ENCODE measurements around the gene SPRYD7.

- PRO-cap, result no peak
These were observed 44.8 kb downstream of the PHF11 start for GRCh38 chr13:49540431-49541010.

DNA sequence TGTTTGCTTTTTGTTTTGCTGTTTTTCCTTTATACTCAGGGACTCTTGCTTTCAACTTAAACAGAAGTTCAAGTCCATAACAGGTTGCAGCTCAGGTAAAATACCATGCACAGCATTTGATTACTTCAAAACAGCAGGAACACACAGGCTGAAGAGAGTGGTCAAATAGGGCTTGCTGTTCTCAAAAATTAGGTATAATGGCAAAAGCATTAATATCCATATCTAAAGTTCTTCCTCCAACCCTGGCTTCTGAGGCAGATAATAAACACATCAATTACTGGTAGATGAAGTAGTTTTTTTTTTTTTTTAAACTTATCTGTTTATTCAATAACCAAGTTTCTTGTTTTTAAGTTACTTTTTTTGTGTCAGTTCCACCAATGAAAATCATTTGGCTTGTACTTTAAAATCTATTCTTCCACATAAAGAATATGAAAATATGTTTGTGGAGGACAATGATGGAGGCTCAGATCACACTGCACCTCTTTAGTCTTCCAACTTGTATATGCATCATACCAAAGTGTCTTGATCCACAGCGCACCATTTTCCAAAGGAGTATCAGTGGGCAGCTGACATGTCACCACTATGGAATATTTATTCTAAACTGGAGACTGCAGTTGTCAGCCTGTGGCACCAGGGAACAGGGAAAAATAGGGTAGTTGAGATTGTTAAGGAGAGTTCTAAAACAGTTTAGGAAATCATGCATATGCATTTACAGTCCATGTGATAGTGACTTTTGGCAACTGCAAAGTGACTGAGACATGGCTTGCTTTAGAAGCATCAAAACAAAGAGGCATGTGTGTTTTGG is 9.8 kb upstream of the EBPL start:
- PRO-cap, result no peak

DNA sequence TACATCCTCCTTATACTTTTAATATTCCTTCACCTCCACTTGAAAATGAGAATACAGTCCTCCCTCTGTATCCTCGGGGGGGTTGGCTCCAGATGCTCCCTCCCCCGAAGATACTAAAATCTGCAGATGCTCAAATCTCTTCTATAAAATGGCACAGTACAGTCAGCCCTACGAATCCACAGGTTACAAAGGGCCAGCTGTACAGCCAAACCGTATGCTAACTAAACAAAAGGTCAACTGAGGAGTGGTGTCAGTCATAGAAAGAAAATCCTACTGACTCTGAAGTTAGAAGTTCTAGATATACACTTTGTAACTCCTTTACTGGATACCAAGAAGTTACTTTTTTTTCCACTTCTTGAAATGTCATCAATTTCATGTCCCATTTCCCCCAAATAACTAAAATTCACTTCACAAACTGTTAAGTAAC is 9.1 kb downstream of the KPNA3 start:
- PRO-cap, result no peak

DNA sequence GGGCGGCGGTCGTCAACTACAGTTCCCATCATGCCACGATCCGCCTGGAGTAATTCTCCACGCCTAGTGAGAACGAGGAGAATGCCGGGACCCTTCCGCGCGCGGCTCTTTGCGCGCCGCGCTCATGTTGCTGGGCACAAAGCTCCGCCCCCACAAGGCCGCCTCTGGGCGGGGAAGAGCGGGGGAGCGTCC is 332 bp upstream of the KPNA3 start:
- PRO-cap, result bidirectional peak, plus-strand start outside the sequence, minus-strand start at position 111 of the sequence

DNA sequence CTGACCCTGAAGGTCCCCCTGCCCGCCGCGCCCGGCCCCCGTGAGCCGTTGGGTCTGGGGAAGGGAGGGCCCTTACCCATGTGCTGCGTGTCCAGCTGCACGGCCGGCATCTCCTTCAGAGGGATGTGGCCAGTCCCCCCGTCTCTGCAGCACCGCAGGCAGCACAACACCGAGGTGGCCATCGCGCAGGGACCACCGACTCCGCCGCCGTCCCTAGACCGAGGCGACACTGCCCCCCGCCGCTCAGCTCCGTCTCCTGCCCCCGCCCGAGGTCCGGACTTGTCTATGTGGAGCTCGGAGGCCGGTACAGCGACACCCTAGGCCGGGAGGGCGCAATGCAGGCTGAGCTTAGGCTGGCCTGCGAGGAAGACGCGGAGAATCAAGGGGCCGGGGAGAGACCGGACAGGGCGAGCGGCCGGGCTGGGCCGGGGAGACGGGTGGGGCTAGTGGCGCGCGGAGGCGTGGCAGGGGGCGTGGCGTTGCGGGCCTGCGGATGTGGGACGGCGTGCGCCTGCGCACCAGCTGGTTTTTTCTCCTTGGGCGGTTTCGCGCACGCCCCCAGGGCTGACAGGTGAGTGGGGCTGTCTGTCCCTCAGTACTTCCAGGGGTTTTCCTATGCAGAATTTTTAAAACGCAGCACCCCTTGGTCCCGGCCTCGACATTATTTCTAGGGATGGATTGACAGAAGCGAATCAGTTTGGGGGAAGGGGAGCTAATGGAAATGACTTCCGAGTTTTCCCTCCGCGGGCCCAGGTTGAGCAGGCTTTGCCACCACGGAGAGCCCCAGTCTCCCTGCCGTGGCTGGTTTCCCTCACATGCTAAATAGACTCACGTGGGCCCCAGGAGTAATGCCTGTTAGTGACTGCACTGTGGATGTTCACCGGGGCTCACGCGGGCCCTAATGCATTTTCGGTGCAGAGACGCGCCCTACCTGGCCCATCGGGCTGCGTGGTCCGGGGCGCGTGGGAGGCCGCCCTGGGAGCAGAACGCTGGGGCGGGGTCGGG is at the start of gene SPRYD7:
Gene SPRYD7, minus strand, starts transcription at position 287 of the 1,005 bp plus-strand sequence.
- PRO-cap, result bidirectional peak, plus-strand start at position 561 of the sequence, minus-strand start at position 258 of the sequence; unidirectional peak, plus-strand start at position 629 of the sequence; unidirectional peak, plus-strand start at position 695 of the sequence

- PRO-cap, result no peak
These were observed 624 bp downstream of the KCNRG start for GRCh38 chr13:50015606-50016529.

- PRO-cap, result no peak
These were observed 65.7 kb downstream of the KCNRG start for GRCh38 chr13:50080876-50081452.

DNA sequence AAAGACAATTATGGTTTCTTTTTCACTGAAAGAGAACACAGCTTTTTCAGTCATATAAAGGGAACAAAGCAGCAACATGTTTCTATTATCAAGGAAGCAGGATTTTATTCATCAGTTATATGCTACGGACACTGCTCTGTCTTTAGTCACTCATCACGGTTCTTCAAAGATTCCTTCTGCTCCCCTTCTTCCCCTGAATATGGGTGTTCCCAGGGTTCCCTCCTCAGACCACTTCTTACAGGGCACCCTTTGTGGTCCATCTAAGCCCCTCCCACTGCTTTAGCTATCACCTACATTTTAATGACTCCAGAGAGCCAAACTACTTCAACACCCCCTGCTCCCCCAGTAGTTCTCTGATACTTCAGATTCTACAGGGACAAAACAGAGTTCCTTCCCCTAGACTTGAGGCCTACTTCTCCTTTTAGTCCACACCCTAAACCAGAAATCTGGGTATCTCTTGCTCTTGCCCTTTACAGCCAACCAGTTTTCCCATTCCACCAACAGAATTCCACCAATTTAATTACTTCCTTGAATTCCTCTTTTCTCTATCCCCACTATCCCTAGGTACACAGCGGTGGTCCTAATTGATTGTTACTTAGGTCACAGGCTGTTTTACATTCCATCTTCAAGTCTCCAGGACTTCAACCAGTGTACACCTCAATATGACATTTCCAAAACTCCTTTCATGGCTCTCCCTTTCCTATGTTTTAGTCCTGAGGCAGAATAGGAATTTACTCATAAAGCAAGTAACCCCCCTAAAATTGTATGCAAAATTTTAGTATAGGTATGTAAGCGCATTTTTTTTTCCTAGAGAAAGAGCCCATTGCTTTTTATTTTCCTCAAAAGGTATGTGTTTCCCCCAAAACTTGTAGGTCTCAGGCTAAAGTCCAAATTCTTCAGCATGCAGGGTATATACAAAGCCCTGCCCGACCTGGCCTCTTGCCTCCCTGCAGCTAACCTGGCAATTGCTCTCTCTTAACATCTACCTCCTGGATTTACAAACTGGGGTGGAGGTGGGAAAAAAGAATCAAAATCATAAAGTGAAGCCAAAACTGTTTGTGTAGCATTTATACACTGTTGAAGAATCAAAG is 107.4 kb downstream of the KCNRG start:
- PRO-cap, result no peak

DNA sequence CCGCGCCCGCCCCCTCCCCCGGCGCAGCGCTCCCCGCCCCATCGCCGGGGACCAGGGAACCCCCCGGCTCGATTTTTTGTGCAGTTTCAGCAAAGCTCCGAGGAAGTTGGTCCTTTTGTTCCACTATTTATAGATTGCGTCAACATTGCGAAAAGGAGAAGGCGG is 110.1 kb downstream of the KCNRG start:
- PRO-cap, result bidirectional peak, plus-strand start outside the sequence, minus-strand start at position 99 of the sequence

- PRO-cap, result no peak
These were observed 111.9 kb downstream of the KCNRG start for GRCh38 chr13:50126869-50127867.

GRCh38 chr13:50141105-50141507 is 125.9 kb downstream of the KCNRG start:
- PRO-cap, result no peak

- PRO-cap, result no peak
These were observed 193.1 kb downstream of the KCNRG start for GRCh38 chr13:50208429-50208740.

DNA sequence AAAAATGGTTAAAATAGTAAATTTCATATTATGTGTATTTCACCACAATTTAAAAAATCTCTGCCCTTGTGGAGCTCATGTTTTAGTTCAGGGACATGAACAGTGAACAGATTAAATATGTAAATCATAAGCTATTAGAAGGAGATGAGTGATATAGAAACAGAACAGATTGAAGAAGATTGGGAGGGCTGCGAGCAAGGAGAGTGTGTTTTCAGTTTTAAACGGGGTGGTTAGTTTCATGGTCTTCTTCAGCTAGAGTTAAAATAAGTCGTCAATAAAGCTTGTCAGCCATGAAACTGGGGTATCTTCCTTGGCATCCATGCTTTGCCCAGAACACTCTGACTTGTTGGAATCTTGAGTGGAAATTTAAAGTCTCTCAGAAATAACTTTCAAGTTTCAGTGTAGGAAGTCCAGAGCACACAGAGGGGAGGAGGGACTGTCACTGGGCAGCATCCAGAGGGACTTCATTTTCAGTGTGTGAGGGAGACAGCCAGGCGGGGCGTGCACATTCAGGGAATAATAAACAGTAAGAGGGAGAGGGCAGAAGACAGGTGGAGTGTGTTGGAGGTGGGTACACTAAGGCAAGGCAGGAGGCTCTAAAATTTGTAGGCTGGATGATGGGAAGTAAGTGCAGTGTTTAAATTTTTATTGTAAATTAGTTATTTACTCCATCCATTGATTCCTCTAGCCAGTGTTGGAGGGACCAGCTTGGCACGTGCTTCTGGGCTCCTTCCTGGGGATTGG is 355.5 kb downstream of the KCNRG start:
- PRO-cap, result no peak

DNA sequence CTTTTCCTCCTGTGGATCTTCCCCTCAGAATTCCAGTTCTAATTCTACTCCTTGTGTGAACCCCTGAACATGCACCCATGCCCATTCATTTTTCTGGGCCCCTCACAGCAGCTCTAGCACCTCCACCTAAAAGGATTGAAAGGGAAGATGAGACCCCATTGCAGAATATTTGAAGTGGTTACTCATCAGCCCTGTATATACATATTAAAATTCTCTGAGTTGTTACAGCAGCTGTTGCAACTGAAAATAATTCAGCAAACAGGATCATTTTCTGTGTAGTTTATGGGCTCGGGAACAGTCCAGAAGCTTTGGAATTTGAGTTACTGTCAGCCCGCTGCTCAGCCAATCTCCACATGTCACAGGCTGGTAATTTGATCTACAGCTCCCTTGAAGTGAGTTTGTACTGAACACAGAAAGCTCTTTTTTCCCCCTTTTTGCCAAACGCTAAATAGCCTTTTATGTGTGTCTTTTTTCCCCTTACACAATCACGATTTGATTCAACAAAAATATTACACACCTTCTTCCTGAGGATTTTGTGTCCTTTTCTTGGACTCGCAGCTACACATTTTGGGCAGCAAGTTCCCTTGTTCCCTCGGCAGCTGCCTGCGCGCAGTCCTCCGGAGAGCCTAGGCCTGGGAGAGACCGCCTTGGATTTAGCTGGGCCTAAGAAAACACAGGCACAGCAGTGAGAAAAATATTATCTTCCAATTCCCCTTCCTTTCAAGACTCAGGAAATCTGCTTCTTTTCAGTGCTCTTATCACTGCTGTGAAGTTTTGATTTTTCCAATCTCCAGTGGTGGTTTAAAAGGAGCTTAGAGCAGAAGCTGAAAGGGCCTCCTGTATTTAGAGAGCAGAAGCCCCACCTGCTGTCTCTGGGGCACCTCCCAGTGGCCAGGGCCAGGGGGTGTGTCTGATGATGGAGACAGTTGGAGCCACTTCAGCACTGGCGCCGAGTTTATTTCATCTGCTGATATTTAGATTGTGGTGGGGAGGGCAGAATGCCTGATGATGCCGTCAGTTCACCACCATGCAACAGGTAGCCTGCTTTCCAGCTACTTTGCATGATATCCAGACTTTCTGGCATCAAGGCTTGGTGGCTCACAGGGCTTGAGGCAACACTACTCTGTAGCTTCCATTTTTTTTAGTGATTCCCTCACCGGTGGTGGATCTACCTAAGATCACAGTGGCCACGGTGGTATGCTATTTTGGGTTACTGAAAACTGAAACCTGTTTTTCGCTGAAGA is 371.5 kb downstream of the KCNRG start:
- PRO-cap, result no peak

DNA sequence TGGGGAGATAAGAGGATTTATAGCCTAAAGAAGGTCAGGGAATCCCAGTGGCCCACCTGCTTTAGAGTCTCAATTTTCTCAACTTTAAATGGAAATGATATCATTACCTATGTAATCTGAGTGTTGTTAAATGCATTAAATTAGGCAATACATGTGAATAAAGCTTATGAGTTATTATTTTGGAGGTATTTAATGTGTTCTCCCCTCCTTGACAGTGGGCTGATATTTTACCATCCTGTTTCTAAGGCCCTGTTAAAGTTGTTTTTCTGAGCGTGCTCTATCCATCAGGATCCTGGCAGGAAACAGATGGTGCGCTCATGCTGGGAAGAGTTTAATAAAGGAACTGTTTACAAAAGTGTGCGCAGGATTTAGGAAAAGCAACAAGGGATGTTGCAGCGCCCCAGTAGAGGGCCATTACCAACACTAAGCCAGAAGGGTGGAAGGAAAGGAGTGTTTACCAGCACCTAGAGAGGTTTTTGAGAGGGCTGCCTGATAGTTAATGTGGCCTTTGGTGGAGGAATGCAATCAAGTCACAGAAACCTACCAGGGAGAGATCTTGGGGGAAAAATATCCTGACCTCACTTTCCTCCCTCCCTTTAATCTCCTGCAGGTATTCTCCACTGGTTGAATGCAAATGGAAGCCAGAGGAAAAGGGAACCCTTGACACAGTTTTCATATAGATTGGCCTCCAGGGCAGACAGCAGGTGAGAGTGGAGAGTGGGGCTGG is 374.5 kb downstream of the KCNRG start:
- PRO-cap, result no peak

DNA sequence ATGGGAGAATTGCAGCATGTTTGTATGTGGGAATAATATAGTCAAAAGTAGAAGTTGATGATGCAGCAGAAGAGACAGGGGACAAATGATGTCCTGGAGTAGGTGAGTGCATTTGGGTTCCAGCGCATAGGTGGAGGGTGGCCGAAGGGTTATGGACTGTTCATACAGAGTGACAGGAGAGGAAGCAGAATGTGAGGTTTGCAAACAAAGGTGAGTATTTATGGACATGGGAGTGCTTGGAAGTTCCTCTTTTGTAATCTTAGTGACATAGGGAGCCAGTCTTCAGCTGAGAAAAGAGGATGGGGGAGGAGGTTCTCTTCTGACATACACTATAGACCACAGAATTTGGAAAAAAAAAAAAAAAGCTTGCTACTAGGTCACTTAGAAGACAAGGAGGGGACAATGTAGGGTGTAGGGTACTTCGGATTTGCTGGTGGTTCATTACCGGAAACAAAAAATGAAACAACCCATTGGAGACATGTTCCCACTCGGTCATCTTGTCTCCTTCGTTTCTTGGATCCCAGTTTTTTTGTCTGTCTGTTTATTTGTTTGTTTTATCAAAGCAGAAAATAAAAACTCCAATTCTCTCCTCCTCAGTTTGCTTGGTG is 331.5 kb downstream of the DLEU7 start:
- PRO-cap, result no peak

DNA sequence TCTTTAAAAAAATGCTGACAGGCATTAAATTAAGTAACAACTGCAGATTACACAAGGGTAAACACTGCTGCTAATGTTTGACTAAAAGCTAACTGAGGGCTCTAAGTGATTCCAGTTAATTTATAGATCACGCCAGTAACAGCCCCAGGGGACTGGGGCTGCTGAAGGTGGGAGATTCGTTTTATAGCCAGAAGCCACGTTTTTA is 321.7 kb downstream of the DLEU7 start:
- PRO-cap, result no peak

GRCh38 chr13:50810908-50811468 is 32.5 kb downstream of the DLEU7 start:
- PRO-cap, result no peak

GRCh38 chr13:51171891-51172624 is 50.1 kb upstream of the FAM124A start:
- PRO-cap, result no peak

GRCh38 chr13:51223514-51223967 is 1.3 kb downstream of the FAM124A start:
- PRO-cap, result no peak